ENCODE data around the gene C7orf50.

DNA sequence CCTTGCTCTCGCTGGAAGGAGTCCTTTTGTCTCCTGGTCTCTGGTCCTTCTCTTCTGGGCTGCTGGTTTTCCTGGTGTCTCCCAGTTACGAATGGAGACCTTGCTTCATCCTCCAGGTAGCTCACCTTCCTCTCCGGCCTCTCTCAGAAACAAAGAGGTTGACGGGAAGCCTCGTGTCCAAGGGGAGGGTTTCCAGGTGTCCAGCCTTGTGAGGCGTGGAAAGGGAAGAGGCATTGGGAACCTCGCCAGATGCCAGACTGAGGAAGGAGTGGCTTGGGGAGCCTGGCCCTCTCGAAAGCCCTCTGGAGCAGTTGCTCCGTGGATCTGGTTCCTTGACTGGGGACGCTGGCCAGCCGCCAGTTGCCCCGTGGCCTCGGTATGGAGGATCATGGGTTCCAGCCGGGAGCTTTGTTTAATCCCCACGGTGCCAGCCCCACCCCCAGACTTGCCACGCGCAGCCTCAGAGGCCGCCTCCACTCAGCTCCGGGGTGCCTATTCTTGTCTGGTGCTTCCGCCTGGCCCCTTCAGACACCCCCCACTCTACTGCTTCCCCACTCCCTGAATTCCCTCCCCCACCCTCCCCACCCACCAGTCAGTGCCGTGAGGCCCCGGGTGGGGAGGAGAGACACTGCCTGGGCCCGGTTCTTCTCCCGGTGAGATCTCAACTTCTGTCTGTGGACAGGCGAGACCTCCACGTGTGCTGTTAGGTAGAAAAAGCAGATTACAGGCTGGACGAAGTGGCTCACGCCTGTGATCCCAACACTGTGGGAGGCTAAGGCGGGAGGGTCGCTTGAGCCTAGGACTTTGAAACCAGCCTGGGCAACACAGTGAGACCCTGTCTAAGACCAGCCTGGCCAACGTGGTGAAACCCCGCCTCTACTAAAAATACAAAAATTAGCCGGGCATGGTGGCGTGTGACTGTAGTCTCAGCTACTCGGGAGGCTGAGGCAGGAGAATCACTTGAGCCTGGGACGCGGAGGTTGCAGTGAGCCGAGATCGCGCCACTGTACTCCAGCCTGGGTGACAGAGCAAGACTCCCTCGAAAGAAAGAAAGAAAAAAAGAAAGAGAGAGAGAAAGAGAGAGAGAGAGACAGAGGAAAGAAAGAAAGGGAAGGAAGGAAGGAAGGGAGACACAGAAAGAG lies 30.1 kb upstream of the SUN1 start:
- RRBS = 90% methylated on average over 6 of the region's 41 CpGs

DNA sequence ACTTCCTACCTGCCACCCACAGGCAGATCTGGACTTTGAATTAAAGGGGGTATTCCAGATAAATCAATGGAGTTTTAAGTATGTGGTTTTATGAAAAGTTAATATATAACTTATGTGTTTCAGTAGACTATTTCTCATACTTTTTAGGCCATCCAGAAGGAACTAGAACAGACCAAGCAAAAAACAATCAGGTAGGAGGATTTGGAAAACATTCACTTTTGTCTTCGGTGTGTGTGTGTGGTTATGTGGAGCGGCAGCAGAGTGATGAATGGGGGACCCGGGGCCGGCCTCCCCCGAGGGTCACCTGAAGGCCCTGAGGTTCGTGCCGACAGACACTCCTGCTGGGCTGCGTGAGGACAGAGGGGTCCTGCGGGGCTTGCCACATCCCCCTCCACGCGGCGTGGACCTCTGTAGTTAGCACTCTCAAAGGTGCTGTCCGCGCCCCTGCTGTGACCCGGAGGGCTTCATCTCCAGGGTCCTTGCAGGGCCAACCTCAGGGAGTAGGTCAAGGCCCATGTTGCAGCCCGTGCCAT lies 20.1 kb upstream of the GET4 start:
- RRBS = 97% methylated on average over 2 of the region's 16 CpGs

- RRBS = no CpG with 5 or more reads among the region's 9 CpGs
These were observed 18.7 kb upstream of the GET4 start for GRCh38 chr7:857678-857978.

- RRBS = no CpG with 5 or more reads among the region's 26 CpGs
These were observed 13.9 kb downstream of the GET4 start for GRCh38 chr7:890170-890727.

DNA sequence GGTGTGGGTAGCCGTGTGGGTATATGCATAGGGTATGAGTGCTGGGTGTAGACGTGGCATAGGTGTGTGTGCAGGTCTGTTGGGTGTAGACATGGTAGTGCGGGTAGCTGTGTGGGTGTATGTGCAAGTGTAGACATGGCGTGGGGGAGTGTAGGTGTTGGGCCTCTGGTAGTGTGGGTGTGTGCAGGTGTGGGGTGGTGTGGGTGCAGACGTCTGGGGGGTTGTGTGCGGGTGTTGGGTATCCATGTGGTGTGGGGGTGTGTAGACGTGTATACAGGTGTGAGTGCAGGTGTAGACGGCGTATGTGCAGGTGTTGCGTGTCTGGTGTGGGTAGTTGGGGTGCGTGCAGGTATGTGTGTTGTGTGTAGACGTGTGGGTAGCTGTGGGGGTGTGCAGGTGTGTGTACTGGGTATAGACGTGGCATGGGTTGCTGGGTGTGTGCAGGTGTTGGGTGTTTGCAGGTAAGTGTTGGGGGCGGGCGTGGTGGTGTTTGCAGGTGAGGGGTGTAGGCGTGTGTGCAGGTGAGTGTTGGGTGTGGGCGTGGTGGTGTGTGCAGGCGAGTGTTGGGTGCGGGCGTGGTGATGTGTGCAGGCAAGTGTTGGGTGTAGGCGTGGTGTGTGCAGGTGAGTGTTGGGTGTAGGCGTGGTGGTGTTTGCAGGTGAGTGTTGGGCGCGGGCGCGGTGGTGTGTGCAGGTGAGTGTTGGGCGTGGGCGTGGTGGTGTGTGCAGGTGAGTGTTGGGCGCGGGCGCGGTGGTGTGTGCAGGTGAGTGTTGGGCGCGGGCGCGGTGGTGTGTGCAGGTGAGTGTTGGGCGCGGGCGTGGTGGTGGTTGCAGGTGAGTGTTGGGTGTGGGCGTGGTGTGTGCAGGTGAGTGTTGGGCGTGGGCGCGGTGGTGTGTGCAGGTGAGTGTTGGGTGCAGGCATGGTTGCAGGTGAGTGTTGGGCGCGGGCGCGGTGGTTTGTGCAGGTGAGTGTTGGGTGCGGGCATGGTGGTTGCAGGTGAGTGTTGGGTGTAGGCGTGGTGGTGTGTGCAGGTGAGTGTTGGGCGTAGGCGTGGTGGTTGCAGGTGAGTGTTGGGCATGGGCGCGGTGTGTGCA lies 16.5 kb downstream of the GET4 start:
- RRBS = no CpG with 5 or more reads among the region's 53 CpGs

DNA sequence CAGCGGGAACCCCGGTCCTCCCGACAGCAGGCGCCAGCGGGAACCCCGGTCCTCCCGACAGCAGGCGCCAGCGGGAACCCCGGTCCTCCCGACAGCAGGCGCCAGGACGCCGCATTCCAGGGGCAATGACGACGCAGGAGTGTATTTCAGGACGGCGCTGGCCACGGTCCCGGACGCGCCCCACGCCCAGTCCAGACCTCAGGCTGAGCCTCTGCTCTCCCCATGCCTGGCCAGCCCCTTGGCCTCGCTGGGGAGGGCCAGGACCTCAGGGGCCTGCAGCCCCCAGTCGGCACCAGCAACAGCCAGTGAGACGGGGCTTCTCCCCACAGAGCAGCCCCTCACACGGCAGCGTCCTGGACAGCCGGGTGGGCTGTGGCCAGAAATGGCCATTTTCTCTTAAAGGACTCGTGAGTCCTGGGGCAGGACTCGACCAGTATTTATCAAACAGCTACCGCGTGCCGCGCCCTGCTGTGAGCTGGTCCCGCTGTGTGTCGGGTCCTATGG lies 33.0 kb downstream of the GET4 start:
- RRBS = 14% methylated on average over 9 of the region's 37 CpGs

DNA sequence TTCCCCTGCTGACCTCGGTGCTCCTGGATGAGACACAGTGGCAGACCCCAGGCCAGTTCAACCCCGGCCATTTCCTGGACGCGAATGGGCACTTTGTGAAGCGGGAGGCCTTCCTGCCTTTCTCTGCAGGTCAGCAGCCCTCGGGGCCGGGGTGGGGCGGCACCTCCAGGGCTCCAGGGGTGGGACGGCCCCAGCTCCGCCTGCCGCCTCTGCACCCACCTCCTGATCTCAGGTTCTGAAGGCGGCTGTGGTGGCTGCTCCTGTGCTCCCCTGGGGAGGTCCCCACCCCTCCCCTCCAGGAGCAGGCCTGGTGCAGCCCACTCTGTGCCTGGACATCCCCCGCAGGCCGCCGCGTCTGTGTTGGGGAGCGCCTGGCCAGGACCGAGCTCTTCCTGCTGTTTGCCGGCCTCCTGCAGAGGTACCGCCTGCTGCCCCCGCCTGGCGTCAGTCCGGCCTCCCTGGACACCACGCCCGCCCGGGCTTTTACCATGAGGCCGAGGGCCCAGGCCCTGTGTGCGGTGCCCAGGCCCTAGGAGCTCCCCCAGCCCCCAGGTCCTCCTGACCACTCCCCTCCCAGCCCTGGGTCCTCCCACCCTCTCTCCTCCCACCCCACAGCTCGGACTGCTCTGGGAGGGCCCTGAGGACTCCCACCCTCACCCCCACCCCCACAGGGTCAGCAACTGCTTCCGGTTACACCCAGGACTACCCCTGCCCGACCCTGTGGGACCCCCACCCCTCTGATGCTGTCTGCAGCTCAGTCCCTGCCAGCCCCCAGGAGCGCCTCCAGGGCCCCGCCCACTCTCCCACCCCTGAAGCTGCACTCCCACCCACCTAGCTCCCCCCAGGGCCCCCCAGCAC lies 5.5 kb downstream of the CYP2W1 start:
- RRBS = 10% methylated on average over 10 of the region's 33 CpGs

GRCh38 chr7:1024071-1024765 lies 20.1 kb upstream of the GPR146 start:
- RRBS = no CpG with 5 or more reads among the region's 19 CpGs

DNA sequence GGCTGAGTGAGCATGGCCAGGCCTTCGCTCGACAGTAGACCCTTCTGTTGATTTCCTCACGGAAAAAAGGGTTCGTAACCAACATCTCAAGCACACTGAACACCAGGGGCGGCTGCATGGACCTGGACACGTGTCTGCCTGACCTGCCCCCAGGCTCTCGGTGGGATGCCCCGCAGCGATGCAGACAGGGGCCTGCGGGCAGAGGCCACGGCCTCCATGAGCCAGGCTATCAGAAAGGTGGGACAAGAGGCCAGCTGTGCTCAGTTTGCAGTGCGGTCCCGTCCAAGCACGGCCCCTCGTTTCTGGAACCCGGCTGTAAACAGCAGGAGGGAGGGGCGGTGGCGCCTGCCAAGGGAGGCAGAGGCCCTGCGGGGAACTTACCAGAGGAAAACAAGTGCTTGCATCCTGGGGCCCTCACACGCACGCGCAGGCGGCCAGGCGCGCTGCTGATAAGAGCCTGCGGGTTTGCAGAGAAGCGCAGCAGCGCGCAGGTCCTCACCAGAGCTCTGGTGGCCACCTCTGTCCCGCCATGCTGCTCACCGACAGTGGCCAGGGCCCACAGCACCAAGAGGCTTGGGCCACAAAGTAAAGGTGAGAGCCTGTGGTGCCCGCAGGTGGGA lies 10.7 kb downstream of the GPR146 start:
- RRBS = no CpG with 5 or more reads among the region's 32 CpGs

DNA sequence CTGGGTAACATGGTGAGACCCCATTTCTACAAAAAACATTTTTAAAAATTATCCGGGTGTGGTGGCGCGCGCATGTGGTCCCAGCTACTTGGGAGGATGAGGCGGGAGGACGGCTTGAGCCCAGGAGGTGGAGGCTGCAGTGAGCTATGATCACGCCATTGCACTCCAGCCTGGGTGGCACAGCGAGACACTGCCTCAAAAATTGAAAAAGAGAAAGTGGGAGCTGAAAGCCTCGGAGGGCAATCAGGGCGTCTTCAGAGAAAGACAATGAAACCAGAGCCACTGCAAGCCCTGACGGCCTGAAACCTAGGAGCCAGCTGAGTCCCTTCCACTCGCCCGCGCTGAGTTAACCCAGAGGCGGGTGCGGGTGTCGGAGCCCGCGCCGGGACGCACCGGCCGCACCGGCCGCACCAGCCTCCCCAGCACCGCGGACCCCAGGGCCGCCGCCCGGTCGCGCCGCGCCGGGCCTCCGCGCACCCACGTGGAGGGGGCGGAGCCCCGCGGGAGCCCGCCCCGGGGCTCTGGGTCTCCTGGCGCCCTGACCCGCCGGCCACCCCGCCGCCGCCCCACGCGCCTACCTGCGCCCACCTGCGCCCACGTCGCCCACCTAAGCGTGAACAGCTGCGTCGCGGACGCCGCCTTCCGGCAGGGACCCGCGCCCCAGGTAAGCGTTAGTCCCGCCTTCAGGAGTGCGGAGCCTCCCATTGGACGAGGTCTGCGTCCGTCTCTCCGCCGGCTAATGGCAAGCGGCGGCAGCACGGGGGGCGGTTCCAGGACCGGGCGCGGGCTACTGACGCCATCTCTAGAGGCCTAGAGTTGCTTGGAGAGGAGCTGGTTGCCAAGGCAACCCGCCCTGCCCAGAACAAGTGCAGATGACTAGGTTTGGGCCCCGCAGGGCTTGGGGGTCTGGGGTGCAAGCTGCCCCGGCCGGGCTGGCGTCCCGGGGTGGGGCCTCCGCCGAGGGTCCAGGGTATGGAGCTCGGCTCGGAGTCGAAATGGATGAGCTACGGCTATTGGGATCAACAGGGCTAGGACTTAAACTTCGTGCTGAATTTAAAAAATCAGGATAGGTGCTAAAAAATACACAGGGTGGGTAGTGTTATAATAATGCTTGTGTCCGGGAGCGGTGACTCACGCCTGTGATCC lies at the start of gene C7orf50:
Gene C7orf50, minus strand, starts transcription at position 637 of the 1,146 bp plus-strand sequence.
- RRBS = 1% methylated on average over 43 of the region's 96 CpGs

GRCh38 chr7:1230793-1231797 lies 1.6 kb upstream of the UNCX start:
- RRBS = 38% methylated on average over 2 of the region's 59 CpGs

GRCh38 chr7:1240096-1241126 lies 7.7 kb downstream of the UNCX start:
- RRBS = no CpG with 5 or more reads among the region's 53 CpGs

GRCh38 chr7:1263350-1263709 lies 30.7 kb downstream of the UNCX start:
- RRBS = 84% methylated on average over 4 of the region's 13 CpGs

DNA sequence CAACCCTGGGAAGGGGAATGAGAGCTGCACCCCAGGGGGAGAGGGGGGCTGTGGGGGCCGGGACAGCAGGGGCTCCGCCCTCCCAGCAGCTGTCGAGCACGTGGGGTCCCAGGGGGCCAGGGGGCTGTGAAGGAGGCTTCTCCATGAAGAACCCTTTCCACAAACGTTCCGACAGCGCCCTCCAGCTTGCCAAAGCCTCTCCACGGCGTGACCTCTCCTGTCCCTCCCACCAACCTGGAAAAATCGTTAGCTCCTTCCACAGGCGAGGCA lies 66.2 kb downstream of the UNCX start:
- RRBS = 0% methylated on average over 1 of the region's 11 CpGs

DNA sequence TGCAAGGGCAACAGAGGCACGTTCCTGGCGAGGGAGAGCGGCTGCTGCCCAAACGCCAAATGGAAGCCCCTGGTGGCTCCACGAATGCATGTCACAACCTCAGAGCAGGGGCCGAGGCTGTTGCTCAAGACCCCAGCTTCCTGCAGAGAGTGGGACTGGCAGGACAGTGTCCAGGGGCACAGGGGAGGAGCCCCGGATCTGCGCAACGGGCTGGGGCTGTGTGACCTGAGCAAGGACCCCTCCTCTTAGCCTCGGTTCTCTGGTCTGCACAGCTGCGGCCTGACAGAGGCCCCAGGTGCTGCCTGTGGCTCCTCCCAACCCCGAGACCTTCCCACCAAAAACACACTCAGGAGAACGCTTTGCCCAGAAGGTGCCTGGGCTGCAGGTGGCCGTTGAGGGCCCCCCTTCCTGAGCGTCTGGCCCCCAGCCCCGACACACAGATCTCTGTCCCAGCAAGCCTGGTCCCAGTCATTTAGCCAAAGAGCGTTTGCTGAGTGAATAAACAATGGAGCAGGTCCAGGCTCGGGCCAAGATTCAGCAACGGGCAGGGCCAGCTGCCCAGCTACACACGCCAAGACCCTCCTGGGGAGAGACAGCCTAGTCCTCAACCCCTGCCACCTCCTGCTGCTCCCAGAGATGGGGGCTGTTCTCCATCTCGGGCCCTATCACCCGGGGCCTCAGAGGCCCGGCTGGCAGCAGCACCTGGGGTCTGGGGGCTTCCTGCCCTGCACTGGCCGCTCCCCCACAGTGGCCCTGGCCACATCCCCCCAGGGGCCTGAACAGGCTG lies 1.1 kb downstream of the MICALL2 start:
- RRBS = no CpG with 5 or more reads among the region's 24 CpGs

GRCh38 chr7:1538979-1539514 lies 8.5 kb downstream of the MAFK start:
- RRBS = 99% methylated on average over 11 of the region's 25 CpGs

- RRBS = no CpG with 5 or more reads among the region's 21 CpGs
These were observed 22.8 kb upstream of the ELFN1 start for GRCh38 chr7:1647298-1647717.

DNA sequence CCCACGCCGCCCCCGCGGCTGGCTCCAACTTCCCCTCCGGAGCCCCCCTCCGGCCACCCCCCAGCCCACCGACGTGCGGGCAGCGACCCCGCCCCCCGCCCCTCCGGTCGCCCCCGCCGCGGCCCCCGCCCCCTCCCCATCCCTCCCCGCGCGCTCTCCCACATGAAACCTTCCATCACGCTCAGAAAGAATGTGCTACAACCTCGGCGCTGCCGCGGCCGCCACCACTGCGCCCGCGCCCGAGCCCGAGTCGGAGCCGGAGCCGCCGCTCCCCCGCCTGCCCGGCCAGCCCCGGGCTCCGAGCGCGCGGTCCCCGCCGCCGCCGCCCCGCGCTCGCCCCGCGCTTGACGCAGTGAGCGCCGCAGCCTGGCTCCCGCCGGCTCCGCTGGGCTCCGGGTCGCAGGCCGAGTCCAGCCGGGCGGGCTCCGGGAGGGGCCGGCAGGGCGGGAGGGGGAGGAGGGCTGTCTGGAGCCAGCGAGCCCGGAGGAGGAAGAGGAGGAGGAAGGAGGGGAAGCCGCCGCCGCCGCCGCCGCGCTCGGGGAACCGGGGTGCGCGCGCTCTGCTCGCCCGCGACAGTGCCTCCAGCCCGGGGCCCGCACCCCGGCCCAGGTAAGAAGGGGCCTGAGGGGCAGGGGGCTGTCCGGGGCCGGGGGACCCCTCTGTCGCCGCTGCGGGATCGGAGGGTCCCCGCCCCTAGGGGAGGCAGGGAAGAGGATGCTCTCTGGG lies 4.4 kb upstream of the ELFN1 start:
- RRBS = 4% methylated on average over 43 of the region's 93 CpGs

- RRBS = no CpG with 5 or more reads among the region's 17 CpGs
These were observed 56.1 kb downstream of the ELFN1 start for GRCh38 chr7:1726112-1726573.

GRCh38 chr7:1938317-1938920 lies 268.3 kb downstream of the ELFN1 start:
- RRBS = no CpG with 5 or more reads among the region's 14 CpGs